ENCODE measurements around the genes SCN1B and CD22.

DNA sequence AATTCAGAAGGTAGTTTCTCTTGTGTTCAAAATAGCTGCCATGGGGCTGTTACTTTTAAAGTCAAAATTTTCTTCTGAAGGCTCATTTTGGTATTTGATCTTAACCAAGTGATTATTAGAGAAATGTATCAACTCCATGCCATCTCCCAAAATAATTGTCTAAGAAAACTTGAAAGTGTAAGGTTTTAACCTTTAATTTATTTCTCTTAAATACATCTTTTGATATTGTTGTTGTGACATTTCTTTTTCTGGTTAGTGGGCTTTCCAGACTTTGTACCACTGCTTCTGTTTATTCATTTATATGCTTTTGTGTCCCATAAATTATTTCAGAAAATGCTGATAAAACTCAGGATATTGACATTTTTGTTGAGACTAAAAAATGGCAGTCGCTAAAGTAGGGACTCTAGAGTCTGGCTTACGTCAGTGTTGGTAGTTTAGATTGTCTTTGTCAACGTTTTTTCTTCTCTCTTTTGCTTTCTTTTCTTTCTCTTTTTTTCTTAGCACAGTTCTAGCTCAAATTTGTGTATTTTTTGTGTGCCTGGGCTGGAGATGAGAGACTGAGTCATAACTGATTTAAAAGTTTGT is 7.2 kb downstream of the CEBPG start:
- PRO-cap = no peak
CAGE:
- cytosol, long polyA minus RNA = no peak
- cytosol, long polyA plus RNA = no peak
- long polyA plus RNA = no peak
- nucleus, long polyA minus RNA = no peak
- nucleus, long polyA plus RNA = no peak

DNA sequence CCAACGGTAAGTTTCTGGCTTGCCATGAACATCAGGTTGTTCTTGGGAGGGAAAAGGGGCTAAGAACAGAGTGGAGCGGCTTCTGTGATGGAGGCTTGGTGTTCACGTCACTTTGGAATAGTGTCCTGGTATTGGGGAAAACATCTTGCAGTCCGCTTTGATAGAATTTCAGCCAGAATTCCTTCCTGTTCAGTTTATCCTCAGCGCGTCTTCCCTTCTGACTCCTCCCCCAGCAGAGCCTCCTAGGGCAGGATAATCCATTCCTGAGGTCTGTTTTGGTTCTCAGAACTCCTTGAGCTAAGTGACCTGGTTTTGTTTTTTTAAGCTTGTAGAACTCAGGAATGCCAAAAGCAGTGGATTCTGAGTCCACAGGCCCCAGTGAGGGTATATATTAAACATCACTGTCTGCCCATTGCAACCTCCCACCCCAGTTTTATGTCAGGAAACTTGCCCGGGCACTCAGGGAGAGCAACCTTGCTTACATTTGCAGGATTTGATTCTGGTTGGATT is 2.1 kb downstream of the KCTD15 start:
- PRO-cap = no peak
CAGE:
- cytosol, long polyA minus RNA = no peak
- cytosol, long polyA plus RNA = no peak
- long polyA plus RNA = no peak
- nucleus, long polyA minus RNA = no peak
- nucleus, long polyA plus RNA = no peak

DNA sequence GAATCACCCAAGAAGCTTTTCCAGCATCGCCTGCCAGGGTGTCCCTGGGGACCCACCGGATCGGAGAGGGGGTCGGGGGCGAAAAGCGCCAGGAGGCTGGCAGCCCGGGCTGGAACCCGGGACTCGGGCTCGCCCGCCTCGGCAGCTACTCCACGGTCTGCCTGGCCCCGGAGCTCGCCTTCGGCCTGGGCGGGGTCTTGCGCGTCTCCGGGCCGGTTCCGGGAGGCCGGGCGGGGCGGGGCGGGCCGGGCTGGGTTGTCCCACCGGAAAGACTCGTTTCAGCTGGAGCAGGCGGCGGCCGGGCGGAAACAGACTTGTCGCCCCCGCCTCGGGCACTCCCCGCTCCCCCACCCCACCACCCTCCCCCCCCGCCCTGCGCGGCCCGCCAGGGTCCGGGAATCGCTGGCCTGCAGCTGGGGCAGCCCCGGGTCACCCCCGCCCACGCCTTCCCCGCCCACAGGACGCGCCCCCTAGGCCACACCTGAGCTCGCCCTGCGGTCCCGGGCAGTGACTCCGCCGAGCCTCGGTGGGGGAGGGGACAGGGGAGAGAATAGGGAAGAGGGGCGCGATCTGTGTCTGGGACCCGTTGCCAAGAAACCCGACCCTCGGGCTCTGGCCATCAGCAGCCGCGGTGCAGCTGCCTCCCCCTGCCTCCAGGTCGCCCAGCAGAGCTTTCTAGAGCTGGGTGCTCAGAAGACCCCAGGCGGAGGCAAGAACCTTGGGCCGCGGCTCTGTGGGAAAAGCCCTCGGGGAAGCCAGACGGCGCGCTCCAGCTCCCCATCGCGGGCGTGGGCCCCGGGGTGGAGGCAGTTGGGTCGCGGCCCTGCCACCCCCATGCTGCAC is 109.4 kb downstream of the KCTD15 start:
- PRO-cap = bidirectional peak, plus-strand start at position 281 of the sequence, minus-strand start at position 147 of the sequence
CAGE:
- cytosol, long polyA minus RNA = no peak
- cytosol, long polyA plus RNA = no peak
- long polyA plus RNA = no peak
- nucleus, long polyA minus RNA = no peak
- nucleus, long polyA plus RNA = no peak

DNA sequence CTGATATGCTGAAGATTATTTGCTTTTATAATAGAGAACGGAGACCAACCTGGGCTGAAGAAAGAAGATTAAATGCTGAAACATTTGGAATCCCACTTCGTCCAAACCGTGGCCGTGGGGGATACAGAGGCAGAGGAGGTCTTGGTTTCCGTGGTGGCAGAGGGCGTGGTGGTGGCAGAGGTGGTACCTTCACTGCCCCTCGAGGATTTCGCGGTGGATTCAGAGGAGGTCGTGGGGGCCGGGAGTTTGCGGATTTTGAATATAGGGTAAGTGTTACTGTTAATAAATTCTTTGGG is 32.9 kb upstream of the GARRE1 start:
- PRO-cap = no peak
CAGE:
- cytosol, long polyA minus RNA = no peak
- cytosol, long polyA plus RNA = no peak
- long polyA plus RNA = no peak
- nucleus, long polyA minus RNA = no peak
- nucleus, long polyA plus RNA = no peak

- PRO-cap = no peak
CAGE:
- cytosol, long polyA minus RNA = no peak
- cytosol, long polyA plus RNA = no peak
- long polyA plus RNA = no peak
- nucleus, long polyA minus RNA = no peak
- nucleus, long polyA plus RNA = no peak
Observed at GRCh38 chr19:34261222-34261721, 6.9 kb downstream of the GARRE1 start.

DNA sequence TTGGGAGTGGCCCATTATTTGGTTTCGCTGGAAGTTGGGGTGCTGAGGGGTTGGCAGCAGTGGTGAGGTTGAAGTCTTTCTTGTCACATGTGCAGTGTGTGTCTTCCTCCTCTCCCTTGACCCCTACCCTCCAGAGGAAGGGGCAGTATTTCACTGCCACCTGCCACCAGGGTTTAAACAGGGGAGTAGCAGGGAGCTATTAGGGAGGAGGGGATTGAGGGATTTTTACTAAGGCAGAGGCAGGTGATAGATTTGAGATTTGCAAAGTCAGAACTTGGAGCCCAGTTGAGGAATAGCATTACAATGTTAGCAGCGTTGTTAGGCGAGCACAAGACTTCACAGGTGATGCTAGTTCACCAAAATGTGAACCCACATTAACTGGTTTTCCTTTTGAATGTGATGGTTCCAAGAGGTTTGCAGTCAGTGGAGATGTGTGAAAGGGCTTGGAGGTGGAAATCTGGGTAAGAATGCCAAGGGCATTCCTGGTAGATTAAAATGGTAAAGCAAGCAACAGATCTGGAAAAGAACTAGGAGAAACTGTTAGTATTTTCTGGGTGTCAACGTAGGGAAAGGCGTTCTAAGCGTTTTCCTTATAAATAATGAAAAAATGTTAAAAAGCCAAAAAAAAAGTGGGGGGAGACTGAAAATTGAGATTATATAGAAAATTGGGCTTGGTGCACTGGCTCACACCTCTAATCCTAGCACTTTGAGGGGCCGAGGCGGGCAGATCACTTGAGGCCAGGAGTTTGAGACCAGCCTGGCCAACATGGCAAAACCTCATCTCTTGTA is 19.3 kb upstream of the WTIP start:
- PRO-cap = no peak
CAGE:
- cytosol, long polyA minus RNA = no peak
- cytosol, long polyA plus RNA = no peak
- long polyA plus RNA = no peak
- nucleus, long polyA minus RNA = no peak
- nucleus, long polyA plus RNA = no peak

GRCh38 chr19:34503373-34504429 is 22.1 kb downstream of the WTIP start:
- PRO-cap = no peak
CAGE:
- cytosol, long polyA minus RNA = no peak
- cytosol, long polyA plus RNA = no peak
- long polyA plus RNA = no peak
- nucleus, long polyA minus RNA = no peak
- nucleus, long polyA plus RNA = no peak

DNA sequence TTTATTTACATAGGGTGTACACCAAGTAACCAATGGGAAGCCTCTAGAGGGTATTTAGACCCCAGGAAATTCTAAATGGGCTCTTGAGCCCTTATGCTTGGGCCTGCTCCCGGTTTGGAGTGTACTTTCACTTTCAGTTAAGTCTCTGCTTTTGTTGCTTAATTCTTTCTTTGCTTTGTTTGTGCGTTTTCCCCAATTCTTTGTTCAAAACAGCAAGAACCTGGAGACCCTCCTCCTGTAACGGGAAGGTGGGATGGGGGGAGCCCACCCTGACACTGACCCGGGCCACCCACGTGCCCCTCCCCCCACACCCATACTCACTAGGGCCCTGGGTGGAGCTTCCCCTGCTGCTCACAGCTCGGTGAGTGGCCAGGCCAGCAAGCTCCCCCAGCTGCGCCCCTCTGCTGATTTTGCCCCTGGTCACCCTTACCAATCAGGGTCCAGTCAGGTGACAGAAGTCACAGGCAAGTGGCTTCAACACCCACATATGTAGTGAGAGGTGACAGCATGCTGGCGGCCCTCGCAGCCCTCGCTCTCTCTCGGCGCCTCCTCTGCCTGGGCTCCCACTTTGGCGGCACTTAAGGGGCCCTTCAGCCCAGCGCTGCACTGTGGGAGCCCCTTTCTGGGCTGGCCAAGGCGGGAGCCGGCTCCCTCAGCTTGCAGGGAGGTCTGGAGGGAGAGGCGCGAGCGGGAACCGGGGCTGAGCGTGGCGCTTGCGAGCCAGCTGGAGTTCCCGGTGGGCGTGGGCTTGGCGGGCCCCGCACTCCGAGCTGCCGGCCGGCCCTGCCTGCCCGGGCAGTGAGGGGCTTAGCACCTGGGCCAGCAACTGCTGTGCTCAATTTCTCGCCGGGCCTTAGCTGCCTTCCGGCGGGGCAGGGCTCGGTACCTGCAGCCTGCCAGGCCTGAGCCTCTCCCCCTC is 9.2 kb downstream of the SCGB2B2 start:
- PRO-cap = no peak
CAGE:
- cytosol, long polyA minus RNA = no peak
- cytosol, long polyA plus RNA = no peak
- long polyA plus RNA = no peak
- nucleus, long polyA minus RNA = no peak
- nucleus, long polyA plus RNA = no peak

DNA sequence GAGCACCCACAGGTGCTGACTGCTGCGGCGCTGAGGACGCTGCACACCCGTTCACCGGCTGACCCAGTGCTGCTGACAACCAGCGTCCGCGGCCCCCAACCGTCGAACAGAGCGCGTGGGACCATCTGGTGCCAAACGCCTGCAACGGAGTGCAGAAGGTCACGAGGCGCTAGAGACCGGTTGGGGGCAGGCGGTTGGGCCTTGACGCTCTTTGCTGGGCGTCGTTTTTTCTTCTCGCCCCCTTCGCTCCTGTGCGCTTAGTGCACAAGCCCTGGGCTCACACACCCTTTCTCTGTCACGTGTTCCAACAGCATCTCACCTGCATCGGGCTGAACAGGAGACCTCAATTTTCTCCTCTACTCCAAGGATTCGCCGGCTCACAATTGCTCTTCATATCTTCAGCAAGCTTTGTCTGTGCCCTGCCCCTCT is 59.8 kb upstream of the ZNF599 start:
- PRO-cap = no peak
CAGE:
- cytosol, long polyA minus RNA = no peak
- cytosol, long polyA plus RNA = no peak
- long polyA plus RNA = no peak
- nucleus, long polyA minus RNA = no peak
- nucleus, long polyA plus RNA = no peak

DNA sequence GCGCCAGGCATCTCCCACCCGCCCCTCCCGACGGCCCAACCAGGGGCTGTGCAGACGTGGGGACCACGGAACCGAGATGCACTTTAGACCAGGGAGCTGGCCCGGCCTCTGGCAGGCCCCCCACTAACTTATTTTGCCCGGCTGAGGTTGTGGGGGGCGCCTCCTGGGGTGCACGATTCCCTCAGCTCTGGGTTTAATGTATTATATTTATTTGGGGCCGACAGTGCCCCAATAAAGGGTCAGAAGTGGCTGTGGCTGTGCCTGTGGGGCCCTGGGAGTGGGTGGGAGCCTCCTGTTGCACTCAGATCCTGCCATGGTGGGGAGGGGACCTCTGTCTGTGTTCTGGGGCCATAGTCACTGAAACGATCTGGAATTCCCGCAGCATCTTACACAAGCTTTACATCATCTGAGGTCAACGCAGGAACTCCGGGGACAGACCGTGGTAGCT is 4.0 kb upstream of the SCN1B start:
- PRO-cap = no peak
CAGE:
- cytosol, long polyA minus RNA = start-site peak on the plus strand centred at position 179 of the sequence, 26 bp wide, 19 reads
- cytosol, long polyA plus RNA = no peak
- long polyA plus RNA = no peak
- nucleus, long polyA minus RNA = no peak
- nucleus, long polyA plus RNA = no peak

- PRO-cap = no peak
CAGE:
- cytosol, long polyA minus RNA = no peak
- cytosol, long polyA plus RNA = no peak
- long polyA plus RNA = no peak
- nucleus, long polyA minus RNA = no peak
- nucleus, long polyA plus RNA = no peak
Observed at GRCh38 chr19:35029387-35030244, 654 bp upstream of the SCN1B start.

DNA sequence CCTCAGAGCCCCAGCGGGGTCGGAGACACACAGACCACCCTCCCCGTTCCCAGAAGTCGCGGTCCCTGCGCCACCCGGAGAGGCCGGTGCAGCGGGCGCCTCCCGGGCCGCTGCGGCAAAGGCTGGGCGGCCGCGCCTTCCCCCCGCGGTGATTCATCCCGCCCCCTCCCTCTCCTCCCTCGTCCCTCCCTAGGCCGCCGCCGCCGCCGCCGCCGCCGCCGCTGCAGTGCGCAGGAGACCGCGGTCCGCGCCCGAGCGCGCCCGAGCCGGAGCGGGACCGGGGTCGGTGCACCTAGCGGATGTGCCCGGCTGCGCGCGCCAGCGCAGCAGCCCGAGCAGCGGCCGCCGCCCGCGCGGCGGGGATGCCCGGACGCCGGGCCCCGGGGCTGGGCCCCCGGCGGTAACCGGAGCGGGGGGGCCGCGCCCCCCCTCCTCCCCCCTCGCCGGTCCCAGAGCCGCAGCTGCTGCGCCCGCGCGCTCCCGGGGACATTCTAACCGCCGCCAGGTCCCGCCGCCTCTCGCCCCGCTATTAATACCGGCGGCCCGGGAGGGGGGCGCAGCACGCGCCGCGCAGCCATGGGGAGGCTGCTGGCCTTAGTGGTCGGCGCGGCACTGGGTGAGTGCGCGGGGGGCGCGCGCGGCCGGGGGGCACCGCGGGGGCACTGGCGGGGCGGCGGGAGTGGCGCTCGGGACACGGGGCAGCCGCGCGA is at the start of gene SCN1B:
Gene SCN1B (plus strand): TSS at position 226 of the 710 bp plus-strand sequence.
- PRO-cap = bidirectional peak, plus-strand start at position 226 of the sequence, minus-strand start at position 117 of the sequence
CAGE:
- cytosol, long polyA minus RNA = no peak
- cytosol, long polyA plus RNA = start-site peak on the plus strand centred at position 515 of the sequence, 80 bp wide, 22 and 12 reads in 2 replicates
- long polyA plus RNA = no peak
- nucleus, long polyA minus RNA = start-site peak on the plus strand centred at position 305 of the sequence, 28 bp wide, 6 reads
- nucleus, long polyA plus RNA = no peak

DNA sequence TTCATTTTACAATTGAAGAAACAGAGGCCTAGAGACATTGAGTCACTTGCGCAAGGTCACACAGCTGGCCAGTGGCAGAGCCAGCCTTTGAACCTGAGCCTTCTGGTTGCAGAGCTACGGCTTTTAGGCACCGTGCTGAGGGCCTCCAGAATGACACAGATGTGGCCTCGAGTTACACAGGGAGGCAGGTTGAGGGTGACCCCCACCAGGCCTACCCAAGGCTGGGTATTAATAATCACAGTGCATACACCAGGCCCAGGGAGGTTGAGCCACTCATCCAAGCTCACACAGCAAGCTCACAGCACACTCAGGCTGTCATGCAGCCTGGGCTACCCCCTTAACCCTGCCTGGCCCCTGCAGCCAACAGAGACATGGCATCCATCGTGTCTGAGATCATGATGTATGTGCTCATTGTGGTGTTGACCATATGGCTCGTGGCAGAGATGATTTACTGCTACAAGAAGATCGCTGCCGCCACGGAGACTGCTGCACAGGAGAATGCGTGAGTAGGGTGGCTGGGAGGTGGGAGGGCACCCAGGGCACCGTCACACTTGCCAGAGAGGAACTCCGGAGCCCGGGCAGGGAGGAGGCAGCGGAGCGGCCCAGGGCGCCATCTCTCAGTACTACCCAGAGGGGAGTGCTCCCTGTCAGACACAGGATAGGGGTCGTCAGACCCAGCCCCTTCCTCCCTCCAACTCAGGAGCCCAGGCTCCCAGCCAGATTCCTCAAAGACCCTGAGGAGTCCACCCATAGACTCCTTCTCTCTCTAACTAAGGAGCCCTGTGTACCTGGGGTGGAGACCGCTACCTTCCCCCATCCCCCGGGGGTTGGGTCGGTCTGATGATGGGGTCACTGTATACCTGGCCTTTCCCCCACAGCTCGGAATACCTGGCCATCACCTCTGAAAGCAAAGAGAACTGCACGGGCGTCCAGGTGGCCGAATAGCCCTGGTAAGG is 2.5 kb upstream of the HPN start:
- PRO-cap = no peak
CAGE:
- cytosol, long polyA minus RNA = no peak
- cytosol, long polyA plus RNA = no peak
- long polyA plus RNA = no peak
- nucleus, long polyA minus RNA = no peak
- nucleus, long polyA plus RNA = no peak

- PRO-cap = no peak
CAGE:
- cytosol, long polyA minus RNA = no peak
- cytosol, long polyA plus RNA = no peak
- long polyA plus RNA = no peak
- nucleus, long polyA minus RNA = no peak
- nucleus, long polyA plus RNA = no peak
Observed at GRCh38 chr19:35039878-35040465, 1.5 kb upstream of the HPN start.

DNA sequence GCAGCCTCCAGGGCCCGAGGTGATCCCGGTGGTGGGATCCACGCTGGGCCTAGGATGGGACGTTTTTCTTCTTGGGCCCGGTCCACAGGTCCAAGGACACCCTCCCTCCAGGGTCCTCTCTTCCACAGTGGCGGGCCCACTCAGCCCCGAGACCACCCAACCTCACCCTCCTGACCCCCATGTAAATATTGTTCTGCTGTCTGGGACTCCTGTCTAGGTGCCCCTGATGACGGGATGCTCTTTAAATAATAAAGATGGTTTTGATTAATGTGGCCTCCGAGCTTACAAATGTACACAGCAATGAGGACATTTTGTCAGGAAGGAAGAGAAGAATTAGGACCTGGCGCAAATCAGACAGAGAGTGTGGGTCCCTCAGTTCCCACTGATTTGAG is 24.8 kb downstream of the HPN start:
- PRO-cap = no peak
CAGE:
- cytosol, long polyA minus RNA = no peak
- cytosol, long polyA plus RNA = no peak
- long polyA plus RNA = no peak
- nucleus, long polyA minus RNA = no peak
- nucleus, long polyA plus RNA = no peak

- PRO-cap = no peak
CAGE:
- cytosol, long polyA minus RNA = no peak
- cytosol, long polyA plus RNA = no peak
- long polyA plus RNA = no peak
- nucleus, long polyA minus RNA = no peak
- nucleus, long polyA plus RNA = no peak
Observed at GRCh38 chr19:35122488-35123312, 7.1 kb downstream of the FXYD3 start.

DNA sequence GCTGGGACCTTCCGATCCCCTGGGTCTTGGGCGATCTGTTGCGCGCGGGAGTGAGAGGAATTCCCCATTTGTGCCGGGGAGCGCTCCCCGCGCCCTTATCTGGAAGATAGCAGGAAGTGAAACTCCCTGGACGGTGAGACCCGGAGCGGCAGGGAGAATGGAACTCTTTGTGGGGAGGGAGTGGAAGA is 328 bp downstream of the LSR start:
- PRO-cap = no peak
CAGE:
- cytosol, long polyA minus RNA = no peak
- cytosol, long polyA plus RNA = no peak
- long polyA plus RNA = no peak
- nucleus, long polyA minus RNA = no peak
- nucleus, long polyA plus RNA = no peak

DNA sequence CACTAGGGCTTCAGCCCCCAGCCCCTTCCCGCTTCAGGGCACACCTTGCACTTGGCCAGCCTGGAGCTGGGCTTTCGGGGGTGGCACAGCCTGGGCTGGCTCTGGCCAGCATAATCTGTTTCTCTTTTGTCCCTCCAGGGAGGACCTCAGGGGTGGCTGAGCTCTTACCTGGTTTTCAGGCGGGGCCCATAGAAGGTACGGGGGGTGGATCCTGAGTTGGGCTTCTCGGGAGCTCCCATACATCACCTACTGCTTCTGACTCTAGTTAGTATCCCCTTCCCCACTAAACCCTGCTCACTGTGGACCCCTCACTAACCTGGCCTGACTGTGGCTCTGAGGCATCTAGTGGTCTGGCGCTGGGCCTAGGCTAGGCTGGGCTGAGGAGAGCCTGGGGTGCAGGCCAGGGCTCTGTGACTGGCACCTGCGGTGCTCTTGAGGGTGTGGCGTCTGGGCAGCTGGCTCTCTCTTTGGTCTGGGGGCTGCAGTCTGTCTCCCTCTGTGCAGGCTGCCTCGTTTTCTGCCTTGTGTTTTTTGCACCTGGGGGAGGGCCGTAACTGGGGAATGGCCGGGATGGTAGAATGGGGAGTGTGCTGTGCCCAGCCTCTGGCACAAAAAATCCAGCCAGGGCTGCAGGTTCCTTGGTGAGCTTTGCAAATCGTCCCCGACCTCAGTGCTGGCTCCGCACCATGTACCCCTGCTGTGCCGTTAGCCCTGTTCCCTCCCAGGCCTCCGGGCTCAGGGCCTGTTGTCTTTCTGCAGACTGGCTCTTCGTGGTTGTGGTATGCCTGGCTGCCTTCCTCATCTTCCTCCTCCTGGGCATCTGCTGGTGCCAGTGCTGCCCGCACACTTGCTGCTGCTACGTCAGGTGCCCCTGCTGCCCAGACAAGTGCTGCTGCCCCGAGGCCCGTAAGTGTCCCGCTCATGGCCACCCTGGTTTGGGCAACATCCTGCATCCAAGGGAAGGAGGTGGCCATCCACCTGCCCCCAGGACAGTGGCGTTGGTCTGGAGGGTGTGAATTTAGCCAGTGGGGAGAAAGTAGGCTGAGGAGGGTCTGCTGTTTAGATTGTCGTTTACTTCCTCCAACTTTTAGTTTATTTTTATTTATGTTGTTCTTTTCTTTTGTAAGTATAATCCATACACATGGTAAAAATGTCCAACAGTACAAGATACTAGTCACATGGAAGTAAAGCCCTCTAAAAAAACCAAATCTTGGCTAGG is 6.6 kb upstream of the USF2 start:
- PRO-cap = no peak
CAGE:
- cytosol, long polyA minus RNA = no peak
- cytosol, long polyA plus RNA = no peak
- long polyA plus RNA = no peak
- nucleus, long polyA minus RNA = no peak
- nucleus, long polyA plus RNA = no peak

DNA sequence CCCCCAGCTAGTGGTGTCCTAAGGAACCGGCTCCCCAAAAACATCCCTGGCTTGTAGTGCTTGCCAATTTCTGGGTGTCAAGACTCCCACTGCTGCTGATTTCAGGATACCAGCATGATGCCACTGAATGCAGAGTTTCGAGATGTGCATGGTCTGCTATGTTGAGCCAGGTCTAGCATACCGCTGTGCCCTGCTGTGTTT is 1.4 kb upstream of the HAMP start:
- PRO-cap = no peak
CAGE:
- cytosol, long polyA minus RNA = no peak
- cytosol, long polyA plus RNA = no peak
- long polyA plus RNA = no peak
- nucleus, long polyA minus RNA = no peak
- nucleus, long polyA plus RNA = no peak

DNA sequence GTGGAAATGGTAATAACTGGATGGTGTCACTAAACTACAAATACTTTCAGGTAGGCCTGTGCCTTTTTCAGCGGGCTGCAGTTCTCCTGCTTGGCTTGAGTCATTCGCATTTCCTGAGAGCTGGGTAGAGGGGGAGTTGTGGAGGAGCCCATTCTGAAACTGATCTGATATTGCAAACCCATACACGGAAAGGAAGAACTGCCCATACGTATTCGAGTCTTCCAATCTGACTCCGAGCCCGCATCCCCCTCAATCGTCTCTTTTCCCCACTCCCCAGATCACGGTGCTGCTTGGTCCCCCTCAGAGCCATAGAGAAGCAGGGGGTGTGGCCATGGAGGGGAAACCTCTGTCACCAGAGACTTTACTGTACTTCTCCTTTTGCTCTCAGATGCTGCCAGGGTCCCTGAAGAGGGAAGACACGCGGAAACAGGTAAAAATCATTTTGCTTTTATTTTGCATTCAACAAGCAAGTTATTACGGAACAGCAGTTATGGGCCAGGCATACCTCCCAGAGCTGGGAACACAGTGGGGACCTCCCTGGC is at the start of gene CD22:
Gene CD22 (plus strand): TSS at position 387 of the 542 bp plus-strand sequence.
- PRO-cap = no peak
CAGE:
- cytosol, long polyA minus RNA = no peak
- cytosol, long polyA plus RNA = no peak
- long polyA plus RNA = no peak
- nucleus, long polyA minus RNA = no peak
- nucleus, long polyA plus RNA = no peak